ENCODE measurements around a stretch of chr5.

DNA sequence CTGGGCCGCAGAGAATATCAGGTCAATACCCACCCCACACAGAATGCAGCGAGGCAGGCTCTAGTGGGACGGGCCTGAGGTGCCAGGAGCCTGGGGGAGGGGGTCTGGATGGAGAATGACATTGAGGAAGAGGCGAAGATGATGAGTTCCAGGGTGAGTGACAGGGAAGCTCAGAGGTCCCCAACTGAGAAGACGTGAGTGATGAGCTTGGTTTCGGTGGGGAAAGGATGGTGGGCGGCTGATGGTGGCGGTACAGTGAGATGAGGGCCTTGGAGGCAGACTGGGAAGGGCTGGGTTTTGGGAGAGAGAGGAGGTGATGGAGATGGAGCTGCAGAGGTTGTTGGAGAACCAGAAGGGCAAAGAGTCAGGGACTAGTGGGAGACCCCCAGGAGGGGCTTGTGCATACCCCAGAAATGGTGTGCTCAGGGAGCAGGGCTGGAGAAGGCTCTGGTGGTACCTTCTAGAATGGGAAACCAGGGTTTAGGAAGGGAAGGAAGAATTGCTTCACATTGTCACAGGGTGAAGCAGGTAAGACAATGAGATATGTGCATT, 9.6 kb downstream of the TMEM171 start:
- RRBS = no CpG with 5 or more reads among the region's 8 CpGs

GRCh38 chr5:73205109-73205927, 32.3 kb downstream of the TMEM174 start:
- RRBS = no CpG with 5 or more reads among the region's 6 CpGs

DNA sequence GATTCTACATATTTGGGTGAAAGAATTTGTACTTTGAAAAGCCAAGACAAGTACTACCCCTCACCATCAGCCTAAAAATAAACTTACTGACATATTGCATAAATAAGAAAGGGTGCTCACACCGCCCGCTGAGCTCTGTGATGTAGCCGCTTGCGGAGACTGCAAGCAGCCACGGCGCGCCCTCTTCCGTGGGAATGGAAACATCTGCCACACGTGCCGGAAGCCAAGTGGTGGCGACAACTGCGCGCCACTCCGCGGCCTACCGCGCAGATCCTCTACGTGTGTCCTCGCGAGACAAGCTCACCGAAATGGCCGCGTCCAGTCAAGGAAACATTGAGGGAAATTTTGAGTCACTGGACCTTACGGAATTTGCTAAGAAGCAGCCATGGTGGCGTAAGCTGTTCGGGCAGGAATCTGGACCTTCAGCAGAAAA, 10.3 kb downstream of the BTF3 start:
- RRBS = no CpG with 5 or more reads among the region's 26 CpGs

DNA sequence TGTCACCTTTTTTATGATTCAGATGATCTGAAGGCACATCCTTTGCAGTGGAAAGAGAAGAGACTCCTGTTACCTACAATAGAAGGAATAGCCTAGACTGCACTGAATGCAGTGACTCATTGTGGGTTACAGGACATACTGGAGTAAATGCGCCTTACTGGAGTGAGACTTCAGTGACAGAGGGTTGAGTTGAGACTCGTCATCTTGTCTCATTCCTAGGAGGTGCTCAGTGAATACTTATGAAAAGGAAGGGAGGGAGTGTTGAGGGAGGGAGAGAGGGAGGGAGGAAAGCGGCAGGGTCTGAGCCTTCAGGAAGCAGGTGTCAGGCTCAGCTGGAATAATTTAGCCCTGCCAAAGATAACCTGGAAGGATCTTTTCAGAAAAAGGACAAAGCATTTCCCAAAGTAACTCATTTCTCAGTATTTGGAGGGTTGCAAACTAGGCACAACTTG, 25.2 kb downstream of the ANKRA2 start:
- RRBS = no CpG with 5 or more reads among the region's 3 CpGs

GRCh38 chr5:73897696-73898351, 271.8 kb downstream of the ARHGEF28 start:
- RRBS = no CpG with 5 or more reads among the region's 12 CpGs

DNA sequence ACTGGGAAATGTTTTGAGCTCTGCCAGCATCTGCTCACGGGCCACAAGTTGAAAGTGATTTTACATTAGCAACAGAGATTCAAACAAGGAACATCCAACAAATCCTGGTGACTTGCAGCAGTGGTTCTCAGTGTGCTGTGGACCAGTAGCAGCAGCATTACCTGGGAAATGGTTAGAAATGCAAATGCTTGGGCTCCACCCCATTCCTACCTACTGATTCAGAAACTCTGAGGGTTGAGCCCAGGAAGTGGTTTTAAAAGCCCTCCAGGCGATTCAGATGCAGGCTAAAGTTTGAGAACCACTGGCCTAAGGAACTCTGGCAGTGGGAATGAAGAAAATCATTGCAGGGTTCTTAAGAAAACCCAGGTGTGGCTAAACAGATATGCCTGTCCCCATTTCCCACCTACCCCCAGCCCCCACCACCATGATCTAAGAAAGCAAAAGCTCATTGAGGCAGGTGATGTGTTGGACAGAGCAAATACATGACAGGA, 398.8 kb downstream of the ENC1 start:
- RRBS = no CpG with 5 or more reads among the region's 2 CpGs

DNA sequence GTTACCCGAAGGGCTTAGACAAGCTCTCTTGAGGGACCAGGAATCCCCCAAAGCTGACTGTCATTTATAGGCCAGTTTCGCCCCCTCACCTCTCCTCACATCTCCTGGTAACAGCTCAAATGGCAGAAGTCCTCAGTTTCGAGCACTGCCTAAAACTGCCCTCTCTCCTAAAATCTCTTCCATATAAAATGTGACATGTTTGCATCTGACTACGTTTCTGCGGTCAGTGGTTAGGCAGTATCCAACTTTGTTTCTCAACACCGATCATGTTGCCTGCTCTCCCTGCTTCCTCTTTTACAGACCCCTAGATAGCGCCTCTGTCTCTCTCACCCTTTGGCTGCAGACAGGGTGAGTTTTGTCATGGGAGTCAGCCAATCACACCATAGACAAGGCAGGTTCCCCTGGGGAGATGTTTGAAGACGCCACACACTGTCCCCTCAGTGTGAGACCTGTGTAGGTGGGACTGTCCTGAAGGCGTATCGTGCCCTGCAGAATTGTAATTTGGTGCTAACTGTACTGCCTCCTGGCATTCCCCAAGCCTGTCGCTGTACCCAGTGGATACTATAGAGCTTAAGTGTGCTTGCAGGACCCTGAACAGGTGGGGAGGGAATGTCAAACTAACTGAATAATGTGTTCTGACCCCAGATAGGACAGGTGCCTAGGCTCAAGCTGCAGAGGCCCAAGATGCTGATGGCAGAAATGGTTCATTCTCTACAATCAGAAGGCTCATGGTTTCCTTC, 1.0 kb downstream of the HEXB start:
- RRBS = no CpG with 5 or more reads among the region's 11 CpGs

GRCh38 chr5:74865294-74865563, 958 bp downstream of the FAM169A start:
- RRBS = no CpG with 5 or more reads among the region's 13 CpGs

DNA sequence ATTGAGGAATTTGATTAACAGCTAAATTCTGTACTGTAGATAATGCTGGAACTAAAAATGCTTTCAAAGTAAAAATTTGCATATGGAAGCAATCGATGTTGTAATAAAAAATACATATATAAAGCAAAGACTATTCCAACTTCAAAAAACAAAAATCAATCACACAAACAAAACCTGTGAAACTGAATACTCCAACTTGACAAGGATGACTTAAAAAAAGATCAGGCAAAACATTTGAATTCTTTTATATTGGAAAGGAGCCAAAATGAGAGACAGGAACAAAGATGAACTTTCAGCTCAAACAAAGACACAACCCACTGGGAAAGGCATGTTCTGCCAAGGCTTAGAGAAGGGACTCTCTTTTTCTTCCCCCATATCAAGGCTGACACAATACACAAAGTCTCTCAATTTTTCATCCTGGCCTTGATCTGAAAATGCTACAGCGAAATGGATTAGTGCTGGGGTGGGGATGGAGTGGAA, 11.4 kb upstream of the FAM169A start:
- RRBS = no CpG with 5 or more reads among the region's 2 CpGs

- RRBS = no CpG with 5 or more reads among the region's 3 CpGs
These were observed 50.5 kb upstream of the FAM169A start for GRCh38 chr5:74916618-74917122.

- RRBS = 60% methylated on average over 2 of the region's 9 CpGs
These were observed 69.1 kb upstream of the FAM169A start for GRCh38 chr5:74935137-74935743.

DNA sequence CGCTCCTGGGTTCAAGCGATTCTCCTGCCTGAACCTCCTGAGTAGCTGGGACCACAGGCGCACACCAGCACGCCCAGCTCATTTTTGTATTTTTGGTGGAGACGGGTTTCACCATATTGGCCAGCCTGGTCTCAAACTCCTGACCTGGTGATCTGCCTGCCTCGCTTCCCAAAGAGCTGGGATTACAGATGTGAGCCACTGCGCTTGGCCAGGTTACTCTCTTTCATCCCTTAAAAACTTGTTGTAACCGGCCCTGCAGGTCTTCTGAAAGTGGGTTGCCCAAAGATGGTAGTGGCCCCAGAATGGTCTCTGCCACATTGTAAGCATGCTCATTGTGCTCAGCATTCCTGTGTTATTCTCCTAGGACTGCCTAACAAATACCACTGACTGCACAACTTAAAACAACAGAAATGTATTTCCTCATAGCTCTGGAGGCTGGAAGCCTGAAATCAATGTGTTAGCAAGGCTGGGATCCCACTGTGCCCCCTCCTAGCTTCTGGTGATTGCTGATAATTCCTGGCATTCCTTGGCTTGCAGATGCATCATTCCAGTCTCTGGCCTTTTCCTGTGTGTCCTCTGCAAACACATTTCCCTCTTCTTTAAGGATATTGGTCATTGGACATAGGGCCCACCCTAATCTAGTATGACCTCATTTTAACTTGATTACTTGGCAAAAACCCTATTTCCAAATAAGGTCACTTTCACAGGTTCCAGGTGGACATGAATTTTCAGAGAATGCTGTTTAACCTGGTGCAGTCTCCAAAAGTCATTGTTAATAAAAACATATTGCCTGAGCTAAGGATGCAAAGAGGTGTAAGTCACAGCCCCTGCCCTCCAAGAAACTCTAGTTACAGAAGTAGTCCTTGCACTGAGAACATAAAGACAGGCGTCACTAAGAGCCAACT, 3.4 kb upstream of the GCNT4 start:
- RRBS = no CpG with 5 or more reads among the region's 9 CpGs

GRCh38 chr5:75059702-75060427, 7.5 kb upstream of the GCNT4 start:
- RRBS = no CpG with 5 or more reads among the region's 4 CpGs

GRCh38 chr5:75399968-75400410, 63.0 kb downstream of the HMGCR start:
- RRBS = no CpG with 5 or more reads among the region's 7 CpGs

DNA sequence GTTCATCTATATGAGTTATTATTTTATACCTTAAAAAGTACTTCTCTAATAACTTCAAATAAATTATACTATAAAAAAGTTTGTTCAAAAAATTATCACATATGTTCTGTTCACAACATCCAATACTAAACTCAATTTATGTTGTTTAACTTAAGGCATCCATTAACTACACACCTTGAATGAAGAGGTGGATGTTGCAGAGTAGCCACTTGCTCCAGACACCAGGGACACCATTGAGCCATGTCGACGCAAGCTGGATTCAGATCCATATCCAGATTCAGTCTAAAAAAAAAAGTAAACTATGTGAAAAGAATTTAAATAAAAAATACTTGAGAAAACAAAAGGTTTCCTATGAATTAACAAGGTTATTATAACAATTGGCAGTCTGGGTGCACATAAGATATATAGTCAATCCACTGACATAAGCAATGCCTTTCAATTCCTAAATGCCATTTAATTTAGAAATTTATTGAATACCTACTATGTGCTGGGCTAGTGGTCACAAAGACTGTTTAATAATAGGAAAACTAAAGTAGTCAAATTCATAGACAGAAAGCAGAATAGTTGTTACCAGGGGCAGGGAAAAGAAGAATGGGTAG, 85.1 kb downstream of the CERT1 start:
- RRBS = no CpG with 5 or more reads among the region's 2 CpGs

- RRBS = no CpG with 5 or more reads among the region's 3 CpGs
These were observed 10.5 kb downstream of the CERT1 start for GRCh38 chr5:75500782-75501537.

DNA sequence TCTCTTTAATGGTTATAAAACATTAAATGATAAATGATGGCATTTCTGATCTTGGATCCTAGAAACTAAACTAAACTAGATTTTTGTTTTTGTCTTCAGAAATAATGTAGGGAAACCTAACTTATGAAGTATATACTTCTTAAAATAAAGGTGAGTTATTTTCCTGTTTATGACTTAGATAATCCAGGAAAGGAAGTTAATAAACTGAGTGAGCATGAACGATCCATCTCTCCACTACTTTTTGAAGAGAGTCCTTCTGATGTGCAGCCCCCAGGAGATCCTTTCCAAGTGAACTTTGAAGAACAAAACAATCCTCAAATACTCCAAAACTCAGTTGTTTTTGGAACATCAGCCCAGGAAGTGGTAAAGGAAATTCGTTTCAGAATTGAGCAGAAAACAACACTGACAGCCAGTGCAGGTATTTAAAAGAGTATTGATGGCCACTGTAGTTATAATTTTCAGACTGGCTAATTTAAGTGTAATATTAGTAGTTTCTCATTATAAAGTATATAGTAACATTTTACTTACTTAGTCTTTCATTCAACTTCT, 30.1 kb upstream of the ANKDD1B start:
- RRBS = no CpG with 5 or more reads among the region's 2 CpGs

- RRBS = no CpG with 5 or more reads among the region's 4 CpGs
These were observed 39.7 kb downstream of the POC5 start for GRCh38 chr5:75677404-75678101.

DNA sequence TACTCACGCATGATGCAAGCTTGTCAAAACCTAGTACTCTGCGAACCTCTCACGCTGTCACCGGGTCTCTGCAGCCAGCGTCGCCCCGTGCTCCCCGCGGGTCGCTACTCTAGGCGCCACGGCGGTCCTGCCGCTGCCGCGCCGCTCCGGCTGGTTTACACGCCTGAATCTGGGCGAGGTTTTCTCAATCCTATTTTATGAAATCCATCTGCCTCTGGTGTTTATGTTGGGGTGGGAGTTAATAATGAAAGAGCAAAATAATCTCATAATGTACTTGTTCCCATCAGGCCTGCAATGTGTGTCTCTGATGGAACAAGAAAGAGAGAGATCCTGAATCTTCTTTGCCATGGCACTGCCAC, 91.0 kb downstream of the SV2C start:
- RRBS = no CpG with 5 or more reads among the region's 20 CpGs